Epithelial cell of alveolus of lung (primary cell): ENCODE data around the genes KLRF2 and CLEC2A.

DNA sequence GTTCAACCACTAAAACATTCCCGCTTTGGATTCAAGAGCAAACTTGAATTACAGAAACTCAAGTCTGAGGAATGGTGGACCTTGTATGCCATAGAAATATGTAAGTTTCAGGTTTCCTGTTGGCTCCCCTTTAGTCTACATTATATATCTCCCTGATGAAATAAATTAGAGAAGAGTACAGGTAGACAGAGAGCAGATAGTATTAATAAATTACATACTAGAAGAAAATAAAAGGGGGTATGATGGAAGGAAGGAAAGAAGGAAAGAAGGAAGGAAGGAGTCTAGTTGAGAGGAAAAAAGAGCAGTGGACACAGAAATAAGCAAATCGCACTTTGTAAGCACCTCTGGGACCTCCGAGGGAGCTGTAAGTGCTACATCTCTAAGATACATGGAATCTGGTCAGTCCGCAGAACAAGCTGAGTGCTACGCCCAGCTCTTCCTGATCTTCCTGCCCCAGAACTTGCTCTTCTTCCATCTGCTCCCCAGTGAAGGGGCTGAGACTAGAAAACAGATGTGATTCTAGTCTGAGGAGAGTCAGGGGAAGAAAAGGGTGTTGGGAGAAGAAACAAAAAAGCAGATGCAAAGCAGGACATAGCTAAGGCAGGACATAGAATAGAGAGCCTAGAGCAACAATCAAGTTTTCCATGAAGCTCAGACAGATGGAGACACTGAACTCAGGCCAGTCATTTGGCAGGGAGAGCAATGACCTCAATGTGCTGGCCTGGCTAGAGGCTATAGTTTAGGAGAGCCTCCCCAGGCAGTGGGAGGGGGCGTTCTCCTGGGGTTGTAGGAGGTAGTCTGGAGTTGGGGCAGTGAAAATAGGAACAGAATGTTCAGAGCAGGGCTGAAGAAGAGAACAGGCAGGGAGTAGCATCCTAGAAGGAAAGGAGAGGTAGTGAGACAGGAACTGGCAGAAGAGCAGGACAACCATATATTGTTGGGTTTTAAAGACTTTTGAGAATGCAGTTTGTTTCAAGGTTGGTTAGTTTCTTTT, 1.7 kb upstream of the MFAP5 start:
- RAMPAGE, long total RNA: no peak
- RRBS: no CpG with 5 or more reads among the region's 6 CpGs

GRCh38 chr12:8696210-8696774, 1.5 kb upstream of the RIMKLB start:
- RAMPAGE, long total RNA: no peak
- RRBS: no CpG with 5 or more reads among the region's 5 CpGs

- RAMPAGE, long total RNA: no peak
- RRBS: no CpG with 5 or more reads among the region's 11 CpGs
These were observed 12.8 kb downstream of the PHC1 start for GRCh38 chr12:8926882-8927660.

DNA sequence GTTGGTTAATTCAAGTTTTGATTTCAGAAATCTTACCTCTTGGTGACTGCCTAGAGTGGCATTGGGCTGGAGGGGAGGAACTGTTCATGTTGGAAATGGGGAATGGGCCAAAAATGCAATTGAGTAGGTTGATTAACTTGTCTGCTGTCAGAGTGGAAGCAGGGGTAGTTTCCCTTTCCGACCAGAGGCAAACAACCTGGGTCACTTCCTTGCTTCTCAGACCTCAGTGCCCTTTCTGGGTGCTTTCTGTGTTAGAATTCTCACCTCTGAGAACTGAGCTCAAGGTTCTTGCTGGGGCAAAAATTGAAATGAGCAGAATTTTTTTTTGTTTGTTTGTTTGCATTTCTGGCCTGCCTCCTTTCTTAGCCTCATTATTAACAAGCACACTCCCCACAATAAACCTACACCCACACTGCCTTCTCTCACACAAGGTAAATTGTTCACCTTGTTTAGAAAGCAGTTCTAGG, 2.3 kb upstream of the M6PR start:
- RAMPAGE, long total RNA: no peak
- RRBS: no CpG with 5 or more reads among the region's 1 CpG

DNA sequence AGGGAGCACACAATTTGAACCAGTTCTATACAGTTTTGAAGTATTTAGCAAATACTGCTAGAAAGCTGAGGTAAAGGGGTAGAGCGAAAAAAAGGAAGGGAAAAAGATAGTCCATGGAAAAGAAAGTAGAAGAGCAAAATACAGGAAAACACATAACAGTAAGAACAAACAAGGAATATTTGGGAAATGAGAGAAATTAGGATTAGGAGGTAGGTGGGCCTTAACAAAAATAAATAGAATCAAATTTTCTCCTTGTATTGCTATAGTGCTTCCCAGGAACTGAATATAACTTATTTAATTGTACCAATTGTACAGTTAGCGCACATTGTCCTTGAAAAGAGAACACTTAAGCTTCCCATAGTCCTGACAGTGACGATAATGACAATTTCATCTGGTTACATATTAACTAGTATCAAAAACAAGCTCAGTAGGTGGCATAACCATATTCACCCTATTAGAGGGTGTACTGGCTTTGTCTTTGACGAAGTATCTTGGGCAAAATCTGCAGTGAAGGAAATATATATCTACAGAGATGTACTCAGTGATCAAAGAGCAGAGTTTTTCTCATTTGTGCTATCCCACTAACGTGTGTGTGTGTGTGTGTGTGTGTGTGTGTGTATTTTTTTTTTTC, 4.7 kb upstream of the A2M start:
- RAMPAGE, long total RNA: no peak
- RRBS: no CpG with 5 or more reads among the region's 5 CpGs

GRCh38 chr12:9131650-9132644, 16.2 kb upstream of the A2M start:
- RAMPAGE, long total RNA: no peak
- RRBS: no CpG with 5 or more reads among the region's 3 CpGs

GRCh38 chr12:9167382-9167677, 40.9 kb downstream of the PZP start:
- RAMPAGE, long total RNA: no peak
- RRBS: no CpG with 5 or more reads among the region's 4 CpGs

GRCh38 chr12:9567106-9567640, 40.5 kb downstream of the KLRB1 start:
- RAMPAGE, long total RNA: no peak
- RRBS: no CpG with 5 or more reads among the region's 10 CpGs

DNA sequence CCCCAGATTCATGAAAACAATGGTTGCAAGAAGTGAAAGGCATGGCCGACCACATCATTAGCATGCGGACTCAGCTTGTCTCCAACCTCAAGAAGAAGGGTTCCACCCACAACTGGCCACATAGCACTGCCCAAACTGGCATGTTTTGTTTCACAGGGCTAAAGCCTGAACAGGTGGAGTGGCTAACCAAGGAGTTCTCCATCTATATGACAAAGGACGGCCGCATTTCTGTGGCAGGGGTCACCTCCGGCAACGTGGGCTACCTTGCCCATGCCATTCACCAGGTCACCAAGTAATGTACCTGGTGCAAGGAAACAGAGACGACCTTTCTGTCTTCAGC, 26.8 kb upstream of the CLEC2D start:
- RAMPAGE, long total RNA: no peak
- RRBS: no CpG with 5 or more reads among the region's 7 CpGs

DNA sequence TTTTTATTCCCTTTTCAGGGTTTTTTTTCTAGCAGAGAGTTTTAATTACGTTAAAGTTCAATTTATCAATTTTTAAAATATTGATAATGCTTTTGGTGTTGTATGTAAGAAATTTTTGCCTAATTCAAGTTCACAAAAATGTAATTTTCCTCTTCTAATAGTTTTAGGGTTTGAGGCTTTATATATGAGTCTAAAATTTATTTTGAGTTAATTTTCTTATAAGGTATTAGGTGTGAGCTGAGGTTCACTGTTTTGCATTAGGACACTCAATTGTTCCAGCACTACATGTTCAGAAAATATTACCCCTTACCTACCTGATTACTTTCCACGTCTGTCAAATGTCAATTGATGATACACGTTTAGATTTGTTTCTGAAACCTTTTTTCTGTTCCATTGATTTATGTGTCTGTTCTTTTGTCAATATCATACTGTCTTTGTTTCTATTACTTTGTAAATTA, 17.4 kb upstream of the CLEC2D start:
- RAMPAGE, long total RNA: no peak
- RRBS: no CpG with 5 or more reads among the region's 3 CpGs

- RAMPAGE, long total RNA: no peak
- RRBS: no CpG with 5 or more reads among the region's 1 CpG
These were observed 1.3 kb upstream of the CLEC2D start for GRCh38 chr12:9668035-9668692.

DNA sequence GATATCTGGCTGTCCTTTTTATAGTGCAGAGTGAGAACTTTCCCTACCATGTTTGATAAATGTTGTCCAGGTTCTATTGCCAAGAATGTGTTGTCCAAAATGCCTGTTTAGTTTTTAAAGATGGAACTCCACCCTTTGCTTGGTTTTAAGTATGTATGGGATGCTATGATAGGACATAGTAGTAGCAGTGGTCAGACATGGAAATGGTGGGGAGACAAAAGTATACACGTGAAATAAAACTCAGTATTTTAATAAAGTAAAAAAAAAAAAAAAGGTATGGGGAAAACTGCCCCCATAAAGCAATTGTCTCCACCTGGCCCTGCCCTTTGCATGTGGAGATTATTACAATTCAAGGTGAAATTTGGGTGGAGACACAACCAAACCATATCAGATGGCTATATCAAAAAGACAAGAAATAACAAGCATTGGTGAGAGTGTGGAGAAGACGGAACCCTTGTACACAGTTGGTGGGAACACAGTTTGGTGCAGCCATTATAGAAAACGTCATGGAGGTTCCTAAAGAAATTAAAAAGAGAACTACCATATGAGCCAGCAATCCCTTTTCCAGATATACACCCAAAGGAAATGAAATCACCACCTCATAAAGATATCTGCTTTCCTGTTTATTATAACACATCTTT, 26.9 kb downstream of the CLEC2D start:
- RAMPAGE, long total RNA: no peak
- RRBS: no CpG with 5 or more reads among the region's 3 CpGs

DNA sequence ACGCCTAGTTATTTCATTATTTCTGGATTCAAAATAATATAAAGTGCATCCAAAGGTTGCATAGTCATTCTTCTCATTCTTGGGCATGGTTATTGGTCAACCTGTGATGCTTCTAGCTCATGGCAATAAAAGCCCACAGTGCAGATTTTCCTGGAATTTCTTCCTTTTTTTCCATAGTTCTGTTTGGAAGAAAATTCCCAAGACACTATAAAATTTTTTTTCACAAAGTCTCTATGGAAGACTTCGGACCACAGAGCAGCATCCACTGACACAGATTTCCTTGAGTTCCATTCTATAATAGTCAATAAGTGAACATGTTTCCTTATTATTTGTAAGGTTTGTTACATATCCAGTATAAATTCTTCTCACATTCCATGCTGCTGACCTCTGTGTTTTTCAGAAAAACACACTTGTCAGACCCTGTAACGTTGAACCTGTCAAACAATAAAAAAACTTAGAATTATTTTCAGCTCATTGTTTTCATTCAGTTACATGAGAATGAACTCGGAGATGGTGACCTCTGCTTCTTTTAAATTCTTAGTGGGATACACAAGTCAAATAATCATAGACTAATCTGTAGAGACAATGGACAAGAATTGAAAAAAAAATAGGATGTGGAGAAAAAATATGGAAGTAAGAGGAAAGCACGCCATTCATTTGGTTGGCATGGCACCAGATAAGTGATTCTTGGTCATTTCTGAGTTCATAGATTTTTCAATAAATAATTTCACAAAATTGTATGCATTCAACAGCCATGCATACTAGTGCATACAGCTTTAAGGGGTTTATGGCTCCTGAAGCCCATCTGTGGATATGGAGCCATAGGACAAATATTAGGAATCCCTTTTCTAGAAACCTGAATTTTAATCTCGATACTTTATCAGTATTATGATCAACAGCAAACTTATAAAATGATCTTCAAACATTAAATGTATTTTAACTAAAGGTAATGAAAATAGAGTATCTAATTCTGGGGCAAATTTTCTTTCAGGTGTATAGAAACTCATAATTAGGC, 7.2 kb downstream of the CD69 start:
- RAMPAGE, long total RNA: no peak
- RRBS: no CpG with 5 or more reads among the region's 6 CpGs

- RAMPAGE, long total RNA: no peak
- RRBS: no CpG with 5 or more reads among the region's 2 CpGs
These were observed 15.4 kb upstream of the CD69 start for GRCh38 chr12:9776112-9776425.

- RAMPAGE, long total RNA: no peak
- RRBS: no CpG with 5 or more reads among the region's 10 CpGs
These were observed 20.0 kb downstream of the CLEC2B start for GRCh38 chr12:9849070-9849719.

- RAMPAGE, long total RNA: no peak
- RRBS: no CpG with 5 or more reads among the region's 10 CpGs
These were observed 3.5 kb upstream of the CLEC2B start for GRCh38 chr12:9872580-9873030.

- RAMPAGE, long total RNA: no peak
- RRBS: no CpG with 5 or more reads among the region's 5 CpGs
These were observed at the start of gene KLRF2 for GRCh38 chr12:9881212-9881768. KLRF2 (plus strand) TSS chr12:9881489.

GRCh38 chr12:9932194-9932628, at the start of gene CLEC2A:
CLEC2A (minus strand) TSS chr12:9932370.
- RAMPAGE, long total RNA: no peak
- RRBS: no CpG with 5 or more reads among the region's 6 CpGs

- RAMPAGE, long total RNA: no peak
- RRBS: no CpG with 5 or more reads among the region's 1 CpG
These were observed 326 bp upstream of the CLEC12A start for GRCh38 chr12:9970876-9971289.

- RAMPAGE, long total RNA: no peak
- RRBS: no CpG with 5 or more reads among the region's 3 CpGs
These were observed 9.8 kb downstream of the CLEC1A start for GRCh38 chr12:10089034-10089323.